Penis (tissue), 1 donor: ENCODE measurements around a stretch of chr18.

DNA sequence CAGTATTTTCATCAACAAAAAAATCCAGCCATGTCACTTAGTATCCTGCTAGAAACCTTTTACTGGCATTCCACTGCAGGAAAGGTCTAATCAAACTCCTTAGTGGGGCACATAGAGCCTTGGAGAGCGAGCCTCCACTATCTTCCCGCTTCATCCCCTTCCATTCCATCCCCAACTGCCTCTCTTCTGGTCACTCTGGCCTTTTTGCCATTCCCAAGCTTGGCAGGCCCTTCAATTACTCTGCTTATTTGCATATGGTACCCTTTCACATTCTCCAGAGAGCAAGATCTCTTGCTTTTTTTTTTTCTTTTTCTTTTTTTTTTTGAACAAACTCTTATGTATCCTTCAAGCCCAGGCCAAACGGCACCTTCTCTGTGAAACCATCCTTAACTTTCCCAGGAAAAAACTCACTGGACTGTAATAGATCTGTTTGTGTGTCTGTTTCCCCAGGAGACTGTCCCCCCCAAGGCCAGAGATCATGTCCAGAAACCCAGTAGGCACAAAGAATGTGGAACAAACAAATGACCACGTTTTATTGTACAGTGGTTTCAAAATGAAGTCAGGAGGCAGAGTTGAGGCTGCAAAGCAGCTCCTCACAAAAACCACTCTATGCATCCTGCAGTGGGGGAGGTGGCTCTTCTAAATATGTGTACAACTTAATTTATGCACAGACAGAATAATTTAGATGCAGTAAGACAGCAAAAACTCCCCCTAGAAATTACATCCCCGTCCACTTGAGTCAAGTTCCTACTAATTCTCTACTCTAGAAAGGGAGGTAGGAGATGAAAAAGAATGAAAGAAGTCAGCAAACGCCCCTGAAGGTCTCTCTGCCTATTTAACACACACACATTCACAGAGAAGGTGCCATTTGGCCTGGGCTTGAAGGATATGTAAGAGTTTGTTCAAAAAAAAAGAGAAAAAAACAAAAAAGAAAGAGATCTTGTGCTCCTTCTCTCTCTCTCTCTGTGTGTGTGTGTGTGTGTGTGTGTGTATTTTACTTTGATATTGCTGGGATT, 19.8 kb downstream of the BCL2 start:
- PRO-cap, result no peak

- PRO-cap, result no peak
Measured at GRCh38 chr18:63306849-63307136, 12.8 kb downstream of the BCL2 start.

- PRO-cap, result no peak
Measured at GRCh38 chr18:63310536-63311161, 8.9 kb downstream of the BCL2 start.

DNA sequence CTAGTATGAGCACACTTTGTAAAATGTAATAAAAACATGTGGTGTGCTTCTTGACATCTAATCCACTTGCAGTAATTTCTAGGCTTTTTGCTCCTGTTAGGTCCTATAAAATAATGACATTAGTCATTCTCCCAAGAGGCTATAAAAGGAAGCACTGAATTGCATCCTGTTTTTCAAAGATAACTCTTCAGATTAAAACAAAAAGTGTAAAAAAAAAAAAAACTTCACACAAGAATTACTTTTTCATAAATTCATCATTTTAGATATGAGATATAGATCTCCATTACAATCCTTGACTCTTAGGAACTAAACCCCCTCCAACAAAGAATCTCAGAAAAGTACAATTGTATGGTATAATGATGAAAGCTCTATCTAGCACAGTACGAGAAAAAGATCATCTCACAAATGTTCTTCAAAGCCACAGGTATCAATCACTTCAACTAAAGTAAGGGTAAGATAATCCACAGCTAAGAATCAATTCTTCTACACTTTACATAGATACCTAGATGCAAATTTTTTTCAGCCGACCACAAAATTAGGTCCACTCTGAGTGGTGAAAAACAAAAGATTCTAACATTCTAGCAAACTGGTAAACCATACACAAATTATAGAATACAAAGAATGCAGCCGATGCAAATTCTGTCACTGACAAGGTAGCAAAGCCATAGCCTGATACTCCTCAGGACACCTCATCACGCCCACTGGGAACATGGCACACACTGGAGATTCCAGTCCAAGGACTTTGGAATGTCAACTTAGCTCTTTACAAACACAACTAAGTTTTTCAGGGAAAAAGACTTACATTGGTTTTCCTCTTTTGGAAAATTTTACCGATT, 2.6 kb downstream of the BCL2 start:
- PRO-cap, result no peak

- PRO-cap, result no peak
Measured at GRCh38 chr18:63440166-63440551, 17.9 kb upstream of the VPS4B start.

GRCh38 chr18:63553310-63553824, 11.2 kb downstream of the SERPINB12 start:
- PRO-cap, result unidirectional peak, plus-strand start at chr18:63553450

DNA sequence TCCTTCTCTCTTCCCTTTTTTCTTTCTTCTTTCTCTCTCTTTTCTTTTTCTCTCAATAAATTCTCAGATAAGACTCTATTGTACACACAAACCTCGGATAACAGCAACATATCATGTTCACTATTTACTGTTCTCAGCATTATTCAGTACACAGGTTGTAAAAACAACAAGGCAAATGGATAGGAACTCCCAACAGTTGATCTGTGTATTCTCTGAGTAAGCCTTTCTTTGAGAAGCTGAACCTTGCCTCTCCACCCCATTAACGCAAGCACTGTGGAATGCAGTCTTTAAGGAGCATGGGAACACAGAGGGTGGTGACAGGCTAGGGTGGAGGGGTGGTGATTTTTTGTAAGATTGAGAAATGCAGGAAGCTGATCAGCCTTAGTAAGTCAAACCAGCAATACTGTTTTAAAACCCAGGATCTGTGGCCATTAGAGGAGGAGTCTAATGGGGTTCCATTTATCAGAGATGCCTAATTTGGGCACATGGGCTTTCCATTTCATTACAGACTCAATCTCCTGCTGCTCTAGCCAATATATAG, 19.6 kb upstream of the SERPINB11 start:
- PRO-cap, result no peak

DNA sequence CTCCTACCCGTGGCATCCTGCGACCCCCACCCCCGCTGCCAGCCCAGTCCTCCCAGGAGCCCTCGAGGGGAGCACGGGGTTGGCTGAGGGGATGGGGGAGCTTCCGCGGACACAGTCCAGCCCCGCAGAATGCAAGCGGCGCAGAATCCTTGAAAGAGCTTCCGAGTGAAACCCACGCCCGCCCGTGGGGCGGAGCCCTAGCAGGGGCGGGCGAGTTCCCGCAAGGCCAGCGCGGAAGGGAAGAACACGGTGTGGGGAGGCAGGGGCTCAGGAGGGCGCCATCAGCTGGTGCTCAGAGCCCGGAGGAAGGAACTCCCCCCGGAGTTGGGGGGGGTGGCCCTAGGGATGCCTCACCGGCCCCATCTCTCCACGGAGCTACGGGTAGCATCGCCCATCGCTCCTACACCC, 12.6 kb upstream of the HMSD start:
- PRO-cap, result bidirectional peak, plus-strand start at position 203 of the sequence, minus-strand start at position 131 of the sequence

GRCh38 chr18:65375231-65375678, 375.6 kb upstream of the CDH7 start:
- PRO-cap, result no peak

DNA sequence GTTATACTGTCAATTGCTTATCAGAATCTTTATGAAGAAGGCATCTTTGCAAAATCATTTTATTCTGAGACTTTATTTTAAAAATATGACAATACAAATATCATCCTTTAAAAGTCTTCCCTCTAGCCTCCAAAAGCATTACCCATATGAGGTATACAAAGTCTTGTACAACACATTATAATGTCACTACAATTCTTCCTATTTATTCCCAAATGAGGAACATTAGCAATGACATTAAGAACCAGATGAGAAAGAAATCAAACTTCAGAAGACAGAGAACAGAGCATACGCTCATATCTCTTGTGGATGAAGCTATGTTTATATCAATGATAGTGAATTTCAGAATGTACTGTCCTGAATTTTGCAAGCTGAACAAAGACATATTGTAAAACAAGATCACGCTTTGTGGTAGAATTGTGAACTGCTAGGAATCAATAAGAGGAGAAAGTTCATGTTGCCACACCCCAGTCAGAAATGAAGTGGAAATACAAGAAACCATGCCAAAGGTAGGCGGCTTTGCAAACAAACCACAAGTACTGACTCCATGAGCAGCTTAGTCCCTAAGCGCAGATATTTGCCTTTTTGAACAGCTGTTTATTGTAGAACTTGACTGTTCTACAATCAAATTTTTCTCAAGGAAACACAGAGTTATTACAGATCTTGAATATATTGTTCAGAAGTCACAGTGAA, 120.6 kb upstream of the CDH19 start:
- PRO-cap, result no peak

DNA sequence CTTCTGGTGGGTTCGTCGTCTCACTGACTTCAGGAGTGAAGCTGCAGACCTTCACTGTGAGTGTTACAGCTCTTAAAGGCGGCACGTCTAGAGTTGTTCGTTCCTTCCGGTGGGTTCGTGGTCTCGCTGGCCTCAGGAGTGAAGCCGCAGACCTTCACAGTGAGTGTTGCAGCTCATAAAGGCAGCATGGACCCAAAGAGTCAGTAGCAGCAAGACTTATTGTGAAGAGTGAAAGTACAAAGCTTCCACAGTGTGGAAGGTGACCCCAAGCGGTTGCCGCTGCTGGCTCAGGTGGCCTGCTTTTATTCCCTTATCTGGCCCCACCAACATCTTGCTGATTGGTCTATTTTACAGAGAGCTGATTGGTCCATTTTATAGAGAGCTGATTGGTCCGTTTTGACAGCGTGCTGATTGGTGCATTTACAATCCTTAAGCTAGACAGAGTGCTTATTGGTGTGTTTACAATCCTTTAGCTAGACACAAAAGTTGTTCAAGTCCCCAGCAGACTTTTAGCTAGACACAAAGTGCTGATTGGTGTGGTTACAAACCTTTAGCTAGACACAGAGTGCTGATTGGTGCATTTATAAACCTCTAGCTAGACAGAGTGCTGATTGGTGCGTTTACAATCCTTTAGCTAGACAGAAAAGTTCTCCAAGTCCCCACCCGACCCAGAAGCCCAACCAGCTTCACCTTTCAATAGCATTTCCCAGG, 301.4 kb downstream of the DSEL start:
- PRO-cap, result no peak

DNA sequence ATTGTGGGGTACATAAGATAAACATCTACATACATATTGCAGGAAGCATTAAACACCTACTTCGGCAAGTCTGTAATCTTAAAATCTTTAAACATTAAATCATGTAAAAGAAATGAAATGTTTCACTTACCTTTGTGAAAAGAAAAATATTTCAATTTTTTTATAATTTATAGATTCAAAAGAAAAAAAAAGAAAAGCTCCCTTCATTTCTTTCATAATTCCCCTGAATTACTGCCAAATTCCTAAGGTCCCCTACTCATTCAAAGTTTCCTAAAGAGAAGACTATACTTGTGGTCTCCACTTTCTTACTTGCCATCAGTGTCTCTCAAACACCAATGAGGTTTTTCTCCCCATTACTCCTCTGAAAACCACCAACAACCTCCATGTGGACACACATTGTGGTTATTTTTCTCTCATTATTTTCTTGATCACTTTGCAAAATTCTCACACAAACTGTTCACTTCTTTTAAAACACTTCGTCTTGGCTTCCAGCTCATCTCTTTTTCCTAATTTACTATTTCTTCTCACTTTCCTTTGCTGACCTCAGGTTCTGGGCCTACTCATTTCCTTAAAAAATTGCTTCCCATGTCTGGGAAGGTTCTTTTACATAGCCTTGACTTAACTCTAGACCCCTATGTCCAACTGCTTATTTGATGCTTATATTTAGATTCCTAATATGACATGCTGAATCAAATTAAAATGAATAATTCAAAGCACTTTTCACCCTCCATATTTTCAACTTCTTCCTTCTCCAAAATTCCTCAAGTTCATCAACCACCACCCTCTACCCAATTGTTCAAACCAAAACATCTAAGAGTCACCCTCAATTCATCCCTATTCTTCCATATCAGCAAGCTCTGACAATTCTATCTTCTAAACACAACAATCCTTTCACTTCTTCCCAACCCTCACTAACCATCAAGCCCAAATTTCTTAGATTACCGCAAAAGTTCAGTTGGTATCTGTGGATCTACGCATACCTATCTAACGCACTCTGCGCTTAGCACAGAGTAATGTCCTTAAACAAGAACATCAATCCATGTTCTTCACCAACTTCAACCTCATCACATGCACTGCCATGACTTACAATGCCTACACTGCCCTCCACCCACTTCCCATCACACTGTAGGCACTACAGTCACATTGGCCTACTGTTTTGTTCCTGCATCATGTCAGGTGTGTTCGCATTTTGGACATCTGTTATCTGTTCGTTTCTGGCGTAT, 19.7 kb downstream of the TMX3 start:
- PRO-cap, result no peak

GRCh38 chr18:68722579-68722983, 7.7 kb upstream of the TMX3 start:
- PRO-cap, result no peak

GRCh38 chr18:68874496-68874824, 76.6 kb downstream of the CCDC102B start:
- PRO-cap, result no peak

GRCh38 chr18:69895435-69896180, 52.1 kb downstream of the CD226 start:
- PRO-cap, result no peak

GRCh38 chr18:70234620-70235021, 29.1 kb upstream of the RTTN start:
- PRO-cap, result no peak

DNA sequence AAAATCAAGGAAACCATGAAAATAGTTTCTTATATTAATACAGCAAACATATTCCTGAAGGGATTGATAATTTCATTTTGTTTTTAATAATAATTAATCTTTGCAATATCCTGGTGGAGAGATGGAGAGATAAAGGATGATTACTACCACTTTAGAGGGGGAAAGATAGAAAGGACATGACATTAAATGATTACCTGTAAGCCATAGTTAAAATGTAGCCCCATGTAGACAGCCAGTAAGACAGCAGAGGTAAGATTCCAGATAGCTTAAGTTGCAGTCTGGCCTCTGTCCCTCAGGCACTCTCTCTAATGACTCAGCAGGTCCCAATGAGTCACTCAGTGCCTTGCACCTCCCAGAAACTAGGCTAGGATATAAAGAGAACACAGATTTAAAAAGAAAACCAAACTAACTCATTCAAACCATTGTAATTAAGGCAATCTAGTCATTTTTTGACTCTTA, 48.2 kb downstream of the SOCS6 start:
- PRO-cap, result no peak

DNA sequence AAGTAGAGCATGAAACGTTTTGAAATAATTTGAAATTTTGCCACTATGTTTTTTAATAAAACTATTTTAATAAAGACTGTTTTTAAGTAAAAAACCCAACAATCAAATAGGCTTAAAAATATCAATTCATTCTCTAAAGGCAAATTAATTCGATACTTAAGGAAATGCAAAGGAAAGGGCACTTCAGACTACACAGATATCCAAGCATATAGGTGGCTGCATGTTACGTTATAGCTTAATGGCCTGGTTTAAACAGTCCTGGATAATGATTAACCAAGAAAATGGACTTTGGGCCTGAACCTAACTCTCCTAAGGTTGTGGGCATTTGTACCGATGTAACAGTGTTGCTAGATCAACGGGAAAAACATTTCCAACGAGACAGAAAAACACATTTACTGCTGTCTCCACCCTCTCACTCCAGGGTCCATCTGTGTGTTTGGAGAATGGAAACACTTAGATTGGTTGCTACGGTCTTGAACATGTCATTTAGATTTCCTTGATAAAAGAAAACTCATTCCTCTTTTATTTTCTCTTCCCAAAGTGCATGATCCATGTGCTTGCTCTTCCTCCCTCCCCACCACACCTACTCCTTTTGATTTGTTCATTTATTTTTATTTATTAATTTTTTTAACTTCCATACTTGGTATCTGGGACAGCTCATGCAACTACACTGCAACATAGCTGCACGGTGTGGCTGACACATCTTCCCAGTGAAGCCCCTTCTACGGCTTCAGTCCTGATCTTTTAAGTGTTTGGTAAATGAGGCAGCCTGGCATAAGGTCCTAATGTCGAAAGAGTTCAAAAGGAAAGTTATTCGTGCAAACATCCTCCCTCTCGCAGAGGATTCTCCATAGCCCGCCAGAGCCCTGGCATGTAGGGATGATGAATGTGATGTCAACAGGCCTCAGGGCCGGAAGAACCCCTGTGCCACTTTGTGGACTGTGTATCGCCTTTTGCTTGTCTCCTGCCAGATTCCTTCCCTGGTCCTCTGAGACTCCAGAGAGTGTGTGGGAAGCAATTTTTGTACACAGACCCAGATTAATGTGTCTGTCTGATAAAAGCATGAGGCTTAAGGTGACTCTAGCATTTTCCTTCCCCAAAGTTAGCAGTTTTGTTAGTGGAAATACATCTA, 88.2 kb downstream of the SOCS6 start:
- PRO-cap, result no peak

DNA sequence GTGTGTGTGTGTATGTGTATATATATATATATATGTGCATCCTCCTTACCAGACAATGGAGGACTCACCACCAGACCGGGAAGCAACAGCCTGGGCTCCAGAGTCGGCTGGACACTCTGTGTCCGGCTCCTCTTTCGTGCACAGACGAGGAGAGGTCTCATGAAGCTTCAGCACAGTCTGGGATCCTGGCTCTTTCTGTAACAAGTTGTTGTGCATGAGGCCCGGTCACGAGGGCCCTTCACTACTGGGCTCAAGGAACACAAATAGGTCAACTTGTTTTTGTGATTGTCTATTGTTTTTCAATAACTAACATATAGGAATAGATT, 965.4 kb downstream of the CBLN2 start:
- PRO-cap, result no peak

DNA sequence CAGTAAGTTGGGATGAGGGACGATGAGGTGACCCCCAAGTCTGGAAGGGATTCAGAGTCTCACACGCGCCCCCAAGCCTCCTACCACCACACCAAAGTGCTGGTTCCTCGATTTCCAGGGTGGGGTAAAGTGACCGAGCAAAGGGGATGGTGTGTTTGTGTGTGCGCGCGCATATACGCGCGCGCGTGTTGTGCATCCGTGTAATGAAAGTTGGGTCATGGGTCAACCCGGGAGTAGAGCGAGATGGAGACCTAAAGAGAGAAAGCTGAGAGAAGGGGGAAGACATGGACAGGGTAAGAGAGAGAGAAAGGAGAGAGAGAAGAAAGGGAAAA, 1.6 kb upstream of the NETO1 start:
- PRO-cap, result no peak